Pericardium (tissue), 1 donor: Measurements from ENCODE around the gene SLC30A5.

- RRBS, result no CpG with 5 or more reads among the region's 6 CpGs
Observed at GRCh38 chr5:66163497-66164017, 19.5 kb downstream of the SREK1 start.

DNA sequence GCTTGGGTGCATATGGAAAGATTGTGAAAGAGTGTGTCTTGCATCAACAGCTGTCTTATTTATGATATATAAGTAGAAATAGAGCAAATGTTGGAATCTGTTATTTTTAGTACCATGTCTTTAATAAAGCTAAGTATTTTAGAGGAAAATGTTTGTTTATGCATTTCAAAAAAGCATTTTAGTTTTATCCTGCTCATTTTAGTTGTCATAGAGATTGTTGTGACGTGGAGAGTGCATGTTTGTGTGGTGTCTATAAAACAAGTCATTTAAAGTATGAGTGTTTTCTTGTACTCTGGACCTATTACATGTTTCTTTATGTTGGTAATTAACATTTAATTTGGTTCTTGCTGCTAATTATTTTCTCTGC lies 36.6 kb downstream of the SREK1 start:
- RRBS, result no CpG with 5 or more reads among the region's 1 CpG

GRCh38 chr5:67066867-67067375 lies 129.7 kb downstream of the CD180 start:
- RRBS, result no CpG with 5 or more reads among the region's 2 CpGs

DNA sequence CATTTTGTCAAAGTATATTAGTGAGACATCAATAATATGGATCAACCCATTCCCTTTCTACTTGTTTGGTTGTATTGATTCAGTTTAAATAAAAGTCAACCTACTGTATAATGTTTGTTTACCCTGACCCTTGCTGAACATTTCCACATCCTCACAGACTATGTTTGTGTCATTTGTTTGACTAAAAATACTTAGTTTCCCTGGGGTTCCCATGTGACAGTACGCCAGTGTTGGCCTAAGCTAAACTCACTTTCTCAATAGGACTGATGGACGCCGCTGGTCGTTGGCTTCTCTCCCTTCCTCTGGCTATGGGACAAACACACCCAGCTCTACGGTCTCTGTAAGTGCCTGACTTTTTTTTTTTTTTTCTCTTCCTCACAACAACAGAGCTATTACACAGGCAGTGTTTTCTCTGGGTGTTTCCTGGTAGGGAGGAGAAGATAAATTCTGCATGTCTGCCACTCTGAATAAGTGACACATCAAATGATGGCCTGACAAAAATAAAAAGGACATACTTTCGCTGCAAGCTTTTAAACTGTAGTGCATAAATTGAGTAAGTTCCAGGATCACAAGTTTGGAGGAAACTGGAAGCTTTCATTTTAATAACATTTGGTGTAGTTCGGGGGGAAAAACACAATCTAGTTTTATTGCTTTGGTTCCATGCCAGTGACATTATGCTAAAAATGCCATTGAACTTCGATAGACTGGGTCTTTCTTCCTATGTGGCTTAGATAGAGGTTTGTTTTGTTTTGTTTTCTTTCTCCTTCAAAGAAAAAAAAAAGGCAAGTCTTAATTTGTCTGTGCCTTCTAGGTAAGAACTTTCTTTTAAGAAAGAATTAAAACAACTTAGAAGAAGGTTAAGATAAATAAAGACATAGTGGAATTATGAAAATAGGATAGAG lies 101.0 kb downstream of the CD180 start:
- RRBS, result no CpG with 5 or more reads among the region's 8 CpGs

DNA sequence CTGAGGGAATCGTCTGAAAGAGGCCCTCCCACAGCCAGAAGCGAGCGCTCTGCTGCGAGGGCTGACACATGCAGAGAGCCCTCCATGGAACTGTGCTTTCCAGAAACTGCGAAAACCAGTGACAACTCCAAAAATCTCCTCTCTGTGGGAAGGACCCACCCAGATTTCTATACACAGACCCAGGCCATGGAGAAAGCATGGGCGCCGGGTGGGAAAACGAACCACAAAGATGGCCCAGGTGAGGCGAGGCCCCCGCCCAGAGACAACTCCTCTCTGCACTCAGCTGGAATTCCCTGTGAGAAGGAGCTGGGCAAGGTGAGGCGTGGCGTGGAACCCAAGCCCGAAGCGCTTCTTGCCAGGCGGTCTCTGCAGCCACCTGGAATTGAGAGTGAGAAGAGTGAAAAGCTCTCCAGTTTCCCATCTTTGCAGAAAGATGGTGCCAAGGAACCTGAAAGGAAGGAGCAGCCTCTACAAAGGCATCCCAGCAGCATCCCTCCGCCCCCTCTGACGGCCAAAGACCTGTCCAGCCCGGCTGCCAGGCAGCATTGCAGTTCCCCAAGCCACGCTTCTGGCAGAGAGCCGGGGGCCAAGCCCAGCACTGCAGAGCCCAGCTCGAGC lies 31.4 kb downstream of the CD180 start:
- RRBS, result 49% methylated on average over 4 of the region's 21 CpGs

GRCh38 chr5:67315013-67315993 lies 118.7 kb upstream of the CD180 start:
- RRBS, result no CpG with 5 or more reads among the region's 8 CpGs

DNA sequence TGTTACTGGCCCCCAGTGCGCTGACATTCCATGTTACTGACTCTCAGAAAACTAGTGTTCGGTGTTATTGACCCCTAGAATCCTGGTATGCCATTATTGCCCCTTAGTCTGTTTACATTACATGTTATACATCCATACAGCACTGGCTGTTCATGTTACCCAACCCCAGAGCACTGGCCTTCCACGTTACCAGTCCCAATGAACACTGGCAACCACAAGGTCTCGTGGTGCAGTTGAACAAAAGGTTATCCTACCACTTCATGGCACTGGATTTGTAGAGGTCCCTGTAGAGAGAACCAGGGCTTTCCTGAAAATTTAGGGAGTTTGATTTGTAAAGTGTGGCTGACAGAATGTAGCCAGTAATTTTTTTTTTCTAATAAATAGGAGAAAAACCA lies 278.3 kb upstream of the CD180 start:
- RRBS, result no CpG with 5 or more reads among the region's 4 CpGs

DNA sequence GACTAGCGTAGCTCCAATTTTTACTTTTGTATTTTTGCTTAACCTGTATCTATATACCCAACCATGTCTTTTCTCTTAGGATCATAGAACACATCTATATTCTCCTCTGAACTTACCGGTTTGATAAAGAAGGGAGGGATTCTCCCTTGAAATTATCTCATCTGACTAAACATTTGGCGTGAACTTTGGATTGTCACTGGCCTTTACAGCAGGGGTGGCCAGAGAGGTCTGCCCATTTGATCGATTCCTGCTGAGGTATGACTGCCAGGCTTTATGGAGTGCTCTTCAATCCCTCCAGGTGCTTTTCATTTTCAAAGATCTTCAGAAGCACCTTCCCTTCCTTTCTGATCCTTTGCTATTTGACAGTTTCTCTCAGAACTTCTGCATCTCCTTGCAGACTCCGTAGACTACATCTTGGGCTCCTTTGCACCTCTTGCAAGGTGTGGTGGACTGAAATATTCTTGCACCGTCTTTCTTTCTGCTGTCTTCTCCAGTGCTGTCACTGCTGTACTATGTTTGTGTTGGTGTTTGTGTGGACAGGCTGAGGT lies 409.7 kb upstream of the CD180 start:
- RRBS, result no CpG with 5 or more reads among the region's 6 CpGs

DNA sequence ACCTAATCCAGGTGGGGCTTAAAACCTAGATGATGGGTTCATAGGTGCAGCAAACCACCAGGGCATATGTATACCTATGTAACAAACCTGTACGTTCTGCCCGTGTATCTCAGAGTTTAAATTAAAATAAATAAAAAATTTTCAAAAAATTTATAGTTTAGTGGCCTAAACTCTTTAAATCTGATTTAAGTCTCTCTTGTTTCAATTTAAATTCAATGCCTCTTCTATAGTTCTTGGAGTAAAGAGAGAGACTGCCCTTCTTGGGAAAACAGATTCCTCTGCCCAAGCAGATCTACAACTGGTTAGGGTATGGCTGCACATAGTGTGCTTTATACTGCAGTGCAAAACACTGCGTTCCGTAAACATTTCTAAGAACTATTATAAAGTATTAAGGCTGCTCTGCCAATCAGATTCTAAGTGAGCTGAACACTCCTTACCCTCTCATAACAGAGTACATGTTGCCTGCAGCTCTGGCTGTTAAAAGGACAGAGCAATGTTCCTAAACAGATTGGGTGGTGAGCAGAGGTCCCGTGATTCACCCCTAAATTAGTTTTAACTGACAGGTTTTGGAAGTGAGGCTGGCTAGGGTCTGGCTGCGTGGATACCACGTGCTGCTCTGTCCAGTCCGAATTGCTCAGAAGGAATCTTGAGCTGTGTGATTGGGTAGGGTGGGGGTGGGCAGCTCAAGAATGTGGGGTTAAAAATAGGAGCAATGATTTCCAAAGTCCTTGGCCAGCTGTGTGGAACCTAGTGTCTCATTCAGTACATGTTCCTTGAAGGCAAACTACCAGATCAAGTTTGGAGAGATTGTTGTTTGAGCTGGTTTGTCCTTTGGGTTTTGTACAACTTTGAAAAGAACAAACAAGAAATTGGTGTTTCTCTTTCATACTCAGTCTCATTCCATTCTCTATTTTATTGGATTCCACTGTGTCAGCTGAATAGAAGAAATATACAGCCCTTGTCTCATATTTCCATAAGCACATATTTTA lies 497.4 kb upstream of the CD180 start:
- RRBS, result no CpG with 5 or more reads among the region's 8 CpGs

- RRBS, result no CpG with 5 or more reads among the region's 3 CpGs
Observed at GRCh38 chr5:68042418-68042644, 173.2 kb upstream of the PIK3R1 start.

GRCh38 chr5:68216863-68217511 lies 1.4 kb downstream of the PIK3R1 start:
- RRBS, result no CpG with 5 or more reads among the region's 10 CpGs

- RRBS, result no CpG with 5 or more reads among the region's 25 CpGs
Observed at GRCh38 chr5:68225861-68227083, 10.7 kb downstream of the PIK3R1 start.

DNA sequence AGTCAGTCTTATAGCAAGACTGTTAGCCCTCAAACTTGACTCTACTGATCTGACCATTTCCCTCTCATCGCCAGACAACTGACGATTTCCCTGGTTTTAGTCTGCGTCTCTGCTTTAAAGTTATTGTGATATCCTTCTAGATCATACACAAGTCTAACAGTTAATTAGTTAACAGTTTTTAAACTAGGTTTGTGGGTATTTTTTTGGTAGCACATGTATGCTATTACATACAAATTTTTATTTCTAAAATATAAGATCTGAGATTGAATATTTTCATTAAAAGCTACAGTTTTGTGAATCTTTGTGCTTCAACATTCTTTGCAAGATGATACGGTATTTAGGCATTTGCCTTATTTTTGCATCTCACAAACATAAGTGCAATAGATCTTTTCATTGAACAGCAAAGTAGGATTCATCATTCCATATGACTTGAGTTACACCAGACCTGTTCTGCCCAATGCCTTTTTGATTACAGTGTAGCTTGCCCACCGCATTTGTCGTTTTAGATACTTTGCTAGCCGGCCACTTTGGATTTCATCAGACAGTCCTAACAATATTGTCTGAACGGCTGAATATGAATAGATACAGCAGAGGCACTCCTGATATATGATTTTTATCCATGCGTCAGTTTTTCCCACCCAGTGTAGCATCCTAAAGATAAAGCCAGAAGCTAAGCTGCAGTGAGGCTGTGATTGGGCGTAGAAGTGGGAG lies 84.4 kb downstream of the PIK3R1 start:
- RRBS, result no CpG with 5 or more reads among the region's 10 CpGs

DNA sequence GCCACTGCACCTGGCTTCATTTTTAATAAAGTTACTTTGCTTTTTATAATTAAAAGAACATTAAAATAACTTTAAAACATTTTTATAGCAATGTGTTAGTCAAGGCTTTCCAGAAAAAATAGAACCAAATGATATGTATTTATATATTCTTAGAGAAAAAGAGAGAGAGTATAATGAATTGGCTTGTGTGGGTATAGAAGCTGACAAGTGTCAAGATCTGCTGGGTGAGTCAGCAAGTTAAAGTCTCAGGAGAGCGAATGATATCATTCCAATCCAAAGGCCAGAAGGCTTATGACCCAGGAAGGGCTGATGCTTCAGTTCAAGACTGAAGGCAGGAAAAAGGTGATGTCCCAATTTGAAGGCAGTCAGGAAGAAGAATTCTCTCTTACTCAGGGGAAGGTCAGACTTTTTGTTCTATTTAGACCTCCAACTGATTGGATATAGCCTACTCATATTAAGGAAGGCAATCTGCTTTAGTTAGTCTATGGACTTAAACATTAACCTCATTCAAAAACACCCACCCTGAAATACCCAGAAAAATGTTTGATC lies 189.5 kb downstream of the PIK3R1 start:
- RRBS, result no CpG with 5 or more reads among the region's 1 CpG

DNA sequence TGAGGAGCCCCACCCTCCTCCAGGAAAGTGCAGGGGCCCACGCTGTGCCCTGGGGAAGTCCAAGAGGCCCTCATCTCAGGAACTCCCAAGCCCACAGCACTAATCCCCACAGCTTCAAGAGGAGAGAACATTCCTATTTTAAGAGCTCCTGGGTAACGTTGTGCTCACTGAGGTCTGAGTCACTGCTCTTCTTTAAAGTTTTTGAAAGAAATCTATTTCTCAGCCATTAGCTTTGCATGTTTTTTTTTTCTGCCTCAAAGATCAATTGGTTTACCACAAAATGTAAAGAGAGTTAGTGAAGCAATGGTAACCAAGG lies 382.5 kb upstream of the SLC30A5 start:
- RRBS, result no CpG with 5 or more reads among the region's 2 CpGs

DNA sequence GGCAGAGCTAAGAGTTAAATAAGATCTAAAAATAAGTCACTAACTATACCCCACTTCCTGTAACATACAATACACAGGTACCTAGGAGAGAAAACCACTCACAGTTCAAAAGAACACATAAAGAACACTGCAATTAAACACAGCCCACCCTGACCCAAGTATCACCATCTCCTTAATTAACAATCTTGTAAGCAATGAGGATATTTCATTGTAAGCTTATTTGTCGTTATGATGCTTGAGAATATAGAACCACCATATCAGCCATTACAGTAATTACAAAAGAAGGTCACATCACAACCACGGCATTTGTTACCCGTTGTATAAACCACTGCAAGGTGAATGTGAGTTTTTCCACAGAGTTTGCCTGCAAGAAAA lies 382.1 kb upstream of the SLC30A5 start:
- RRBS, result no CpG with 5 or more reads among the region's 3 CpGs

DNA sequence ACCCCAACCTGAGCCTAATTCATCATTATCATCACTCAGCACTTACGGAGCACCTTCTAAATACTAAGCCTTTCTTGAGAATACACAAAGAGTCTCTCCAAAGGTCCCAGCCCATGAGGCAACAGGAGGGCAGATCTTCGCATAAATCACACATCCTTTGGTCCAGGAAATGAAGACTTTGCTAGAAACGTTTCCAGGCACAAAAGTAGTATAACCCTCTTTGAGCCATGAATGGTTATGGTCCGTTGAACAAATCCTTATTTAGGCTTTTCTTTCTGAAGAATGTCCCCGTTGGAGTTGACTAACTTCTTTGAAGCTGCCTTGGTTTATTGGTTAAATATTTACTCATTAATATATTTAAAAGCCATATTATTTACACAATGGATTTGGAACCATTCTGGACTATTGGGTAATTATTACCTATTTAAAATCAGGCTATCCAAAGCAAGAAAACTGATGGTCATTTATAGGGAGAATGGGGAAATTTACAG lies 347.7 kb upstream of the SLC30A5 start:
- RRBS, result no CpG with 5 or more reads among the region's 5 CpGs

DNA sequence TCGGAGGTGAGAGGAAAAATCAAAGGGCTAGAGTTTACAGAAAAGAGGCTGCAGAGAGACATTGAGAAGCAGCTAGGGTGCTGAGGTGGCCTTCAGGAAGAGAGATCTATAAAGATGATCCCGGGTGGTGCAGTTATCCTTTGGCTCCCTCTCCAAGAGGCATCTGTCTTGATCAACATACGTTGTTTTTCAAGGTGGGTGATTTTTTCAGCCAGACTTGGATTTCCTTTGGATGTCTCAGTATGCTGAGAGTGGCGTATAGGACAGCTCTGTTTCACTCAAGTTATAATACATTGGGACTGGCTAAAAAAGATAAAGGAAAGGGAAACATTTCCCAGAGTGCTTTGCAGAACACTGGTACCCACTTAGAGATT lies 67.2 kb upstream of the SLC30A5 start:
- RRBS, result no CpG with 5 or more reads among the region's 4 CpGs

DNA sequence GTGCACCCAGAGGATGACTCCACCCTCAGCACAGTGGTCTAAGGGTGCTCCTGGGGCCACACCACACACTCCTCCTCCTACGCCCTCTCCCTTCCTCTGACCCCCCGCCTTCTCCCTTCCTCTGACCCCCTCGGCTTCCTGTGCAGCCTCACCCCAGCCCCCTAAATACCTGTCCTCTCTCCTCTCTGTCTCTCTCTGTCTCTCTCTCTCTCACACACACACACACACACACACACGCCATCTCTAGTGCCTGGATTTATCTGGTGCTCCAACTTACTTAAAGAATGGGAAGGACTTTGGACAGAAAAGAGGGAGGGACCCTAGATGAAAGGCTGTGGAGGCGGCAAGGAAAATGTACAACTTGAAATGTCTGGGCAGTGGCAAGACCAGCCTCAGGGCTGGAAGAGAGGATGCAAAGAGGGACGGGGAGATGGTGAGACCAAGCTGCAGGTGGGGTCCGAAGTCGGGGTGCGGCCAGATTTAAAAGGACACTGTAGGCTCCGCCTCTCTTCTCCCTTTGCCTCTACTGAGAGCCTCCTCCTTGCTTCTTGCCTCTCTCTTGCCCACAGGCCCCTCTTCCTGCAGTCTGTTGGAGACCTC lies 18.1 kb upstream of the SLC30A5 start:
- RRBS, result no CpG with 5 or more reads among the region's 10 CpGs

DNA sequence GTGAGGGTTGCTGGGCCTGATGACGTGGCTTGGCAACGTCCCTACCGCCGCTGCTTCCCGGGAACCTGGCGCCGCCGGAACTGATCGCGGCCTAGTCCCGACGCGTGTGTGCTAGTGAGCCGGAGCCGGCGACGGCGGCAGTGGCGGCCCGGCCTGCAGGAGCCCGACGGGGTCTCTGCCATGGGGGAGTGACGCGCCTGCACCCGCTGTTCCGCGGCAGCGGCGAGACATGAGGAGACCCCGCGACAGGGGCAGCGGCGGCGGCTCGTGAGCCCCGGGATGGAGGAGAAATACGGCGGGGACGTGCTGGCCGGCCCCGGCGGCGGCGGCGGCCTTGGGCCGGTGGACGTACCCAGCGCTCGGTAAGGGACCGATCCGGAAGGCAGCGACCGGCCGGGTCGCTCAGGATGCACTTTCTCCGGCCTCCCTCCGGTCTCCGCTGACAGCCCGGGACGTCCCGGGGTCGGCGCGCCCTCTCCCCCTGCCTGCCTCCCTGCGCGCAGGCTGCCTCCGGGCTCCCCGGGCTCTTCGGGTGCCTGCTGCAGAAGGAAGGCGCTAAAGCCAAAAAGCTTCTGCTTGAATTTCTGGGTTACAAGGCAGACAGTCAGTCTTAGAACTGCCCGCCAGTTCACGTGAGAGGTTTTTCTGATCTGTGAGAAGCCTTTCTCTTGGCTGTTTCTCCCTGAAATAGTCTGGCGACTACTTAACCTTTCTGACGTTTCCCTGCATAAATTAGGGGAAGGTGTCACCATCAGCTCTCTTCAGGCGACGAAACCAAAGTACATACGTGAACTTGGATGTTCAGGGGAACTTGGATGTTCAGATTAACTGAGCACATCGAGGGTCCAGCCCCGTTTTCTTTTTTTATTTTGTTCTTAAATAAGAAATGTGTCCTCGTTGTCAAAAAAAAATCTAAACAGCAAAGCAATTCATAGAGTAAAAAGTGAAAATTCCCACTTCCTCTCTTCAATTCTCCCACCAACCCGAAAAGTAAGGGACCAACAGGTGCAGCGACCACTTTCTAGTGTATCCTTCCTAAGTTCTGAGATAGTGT lies at the start of gene SLC30A5:
SLC30A5 (plus strand) TSS at position 38 of the 1,054 bp plus-strand sequence.
- RRBS, result 2% methylated on average over 29 of the region's 82 CpGs